Vermiform appendix (tissue), 1 donor: ENCODE data around the gene PIWIL4.

DNA sequence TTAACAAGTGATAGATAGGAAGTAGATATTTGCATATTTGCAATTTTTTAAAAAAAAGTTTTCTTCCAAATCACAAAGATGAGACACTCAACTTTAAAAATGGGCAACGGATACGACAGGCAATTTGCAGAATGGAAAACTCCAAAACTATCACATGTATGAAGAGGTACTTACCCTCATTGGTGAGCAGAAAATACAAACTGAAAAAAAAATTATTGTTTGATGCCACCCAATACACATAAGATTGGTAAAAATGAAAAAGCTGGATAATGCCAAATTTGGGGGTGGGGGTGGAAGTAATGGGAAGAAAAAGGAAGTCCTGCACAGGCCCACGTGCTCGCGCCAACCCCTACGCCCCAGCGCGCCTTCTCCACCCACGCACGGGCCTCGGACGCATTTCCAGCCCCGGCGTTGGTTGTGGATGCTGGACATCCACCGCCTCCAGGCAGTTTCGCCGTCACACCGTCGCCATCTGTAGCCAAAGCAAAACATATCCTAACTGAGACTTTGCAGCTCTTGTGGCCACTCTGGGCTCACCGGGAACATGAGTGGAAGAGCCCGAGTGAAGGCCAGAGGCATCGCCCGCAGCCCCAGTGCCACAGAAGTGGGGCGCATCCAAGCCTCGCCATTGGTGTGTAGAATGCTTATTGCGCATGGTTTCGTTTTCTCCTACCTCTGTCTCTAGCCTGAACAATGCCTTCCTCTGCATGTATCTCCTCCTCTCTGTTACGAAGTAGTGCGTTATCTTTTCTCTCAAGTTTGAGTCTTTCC lies at the start of gene PIWIL4:
PIWIL4 (plus strand) TSS at position 394 of the 771 bp plus-strand sequence.
- PRO-cap = no peak

DNA sequence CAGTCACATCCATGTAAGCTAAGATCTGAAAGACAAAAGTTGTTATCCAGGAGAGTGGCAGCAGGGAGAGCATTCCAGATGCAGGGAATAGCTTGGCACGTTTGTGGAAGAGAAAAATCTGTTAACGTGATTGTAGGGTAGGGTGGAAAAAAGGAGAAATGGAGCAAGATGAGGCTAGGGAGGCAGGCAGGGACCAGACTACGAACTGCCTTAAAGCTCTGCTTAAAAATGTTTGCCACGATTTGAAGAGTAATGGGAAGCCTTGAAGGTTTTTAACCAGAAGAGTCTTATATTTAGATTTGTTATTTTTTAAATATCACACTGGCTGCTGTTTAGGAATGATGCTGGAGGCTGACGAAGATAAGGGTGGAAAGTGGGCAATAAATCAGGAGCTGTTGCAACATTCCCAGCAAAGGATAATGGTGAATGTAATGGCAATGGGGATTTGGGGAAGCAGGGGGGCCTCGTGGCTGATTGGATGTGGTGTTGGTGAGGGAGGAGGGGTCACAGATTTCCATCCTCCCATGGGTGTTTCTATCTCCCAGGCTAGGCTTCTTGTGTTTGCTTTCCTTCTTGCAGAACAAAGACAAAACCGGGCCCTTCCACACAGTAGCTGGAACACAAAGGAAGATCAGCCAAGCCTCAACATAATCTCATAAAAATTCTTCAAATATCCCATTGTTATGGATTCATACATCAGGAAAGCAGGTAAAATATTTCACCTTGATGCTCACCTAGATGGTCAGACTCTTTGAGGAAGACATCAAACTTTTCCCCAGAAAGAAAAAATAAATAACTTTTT lies 80.7 kb downstream of the PIWIL4 start:
- PRO-cap = no peak

- PRO-cap = no peak
Observed at GRCh38 chr11:94706274-94706665, 61.9 kb upstream of the AMOTL1 start.

DNA sequence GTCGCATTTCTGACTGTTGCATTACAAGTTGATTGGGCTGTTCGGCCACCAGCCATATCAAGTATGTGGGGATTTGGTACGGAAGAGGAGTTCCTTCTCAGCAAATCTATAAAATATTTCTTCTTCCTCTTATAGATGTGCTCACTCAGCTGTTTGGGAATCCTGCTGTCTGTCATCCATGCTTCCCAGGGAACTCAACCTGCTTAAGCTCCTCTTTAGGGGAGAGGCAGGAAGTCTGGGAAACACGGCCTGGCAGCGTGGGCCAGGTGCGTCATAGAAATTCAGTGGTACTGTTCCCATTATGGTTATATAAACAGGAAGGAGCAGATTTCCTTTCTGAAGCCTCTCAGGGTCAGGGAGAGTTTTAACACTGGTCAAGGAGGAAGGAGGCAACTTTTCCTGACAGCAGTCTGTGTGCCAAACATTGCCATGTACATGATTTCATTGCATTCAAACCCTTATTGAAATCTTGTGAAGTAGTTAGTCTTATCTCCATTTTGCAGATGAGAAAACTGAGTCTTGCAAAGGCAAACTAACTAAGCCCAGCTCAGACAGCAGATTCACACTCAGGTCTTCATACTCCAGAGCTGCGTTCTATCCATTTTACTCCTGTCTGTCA lies 35.5 kb upstream of the AMOTL1 start:
- PRO-cap = unidirectional peak, minus-strand start at position 196 of the sequence

- PRO-cap = no peak
Observed at GRCh38 chr11:94733681-94734229, 34.4 kb upstream of the AMOTL1 start.

- PRO-cap = no peak
Observed at GRCh38 chr11:94814162-94814766, 46.1 kb downstream of the AMOTL1 start.

- PRO-cap = no peak
Observed at GRCh38 chr11:94821432-94821932, 53.3 kb downstream of the AMOTL1 start.

DNA sequence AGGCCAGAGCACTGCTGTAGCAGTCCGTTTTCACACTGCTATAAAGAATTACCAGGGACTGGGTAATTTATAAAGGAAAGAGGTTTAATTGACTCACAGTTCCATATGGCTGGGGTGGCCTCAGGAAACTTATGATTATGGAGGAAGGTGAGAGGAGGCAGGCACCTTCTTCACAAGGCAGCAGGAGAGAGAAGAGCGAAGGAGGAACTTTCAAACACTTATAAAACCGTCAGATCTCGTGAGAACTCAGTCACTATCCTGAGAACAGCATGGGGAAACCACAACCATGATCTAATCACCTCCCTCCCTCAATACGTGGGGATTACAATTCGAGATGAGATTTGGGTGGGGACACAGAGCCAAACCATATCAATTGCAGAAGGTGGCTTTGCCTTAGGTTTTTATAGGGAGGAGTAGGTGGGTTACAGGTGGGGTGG lies 48.0 kb downstream of the CWC15 start:
- PRO-cap = no peak

- PRO-cap = no peak
Observed at GRCh38 chr11:95037744-95038065, 12.6 kb downstream of the KDM4E start.

GRCh38 chr11:95078691-95079108 lies 10.9 kb upstream of the ENDOD1 start:
- PRO-cap = no peak

DNA sequence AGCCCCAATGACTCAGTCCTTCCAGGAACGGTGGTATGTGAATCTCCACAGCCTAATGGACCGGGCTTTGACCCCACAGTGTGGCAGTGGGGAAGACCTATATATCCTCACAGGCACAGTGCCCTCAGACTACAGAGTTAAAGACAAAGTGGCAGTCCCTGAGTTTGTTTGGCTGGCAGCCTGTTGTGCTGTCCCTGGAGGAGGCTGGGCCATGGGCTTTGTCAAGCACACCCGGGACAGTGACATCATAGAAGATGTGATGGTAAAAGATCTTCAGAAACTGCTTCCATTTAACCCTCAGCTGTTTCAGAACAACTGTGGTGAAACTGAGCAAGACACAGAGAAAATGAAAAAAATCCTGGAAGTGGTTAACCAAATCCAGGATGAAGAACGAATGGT lies 38.9 kb downstream of the ENDOD1 start:
- PRO-cap = no peak

DNA sequence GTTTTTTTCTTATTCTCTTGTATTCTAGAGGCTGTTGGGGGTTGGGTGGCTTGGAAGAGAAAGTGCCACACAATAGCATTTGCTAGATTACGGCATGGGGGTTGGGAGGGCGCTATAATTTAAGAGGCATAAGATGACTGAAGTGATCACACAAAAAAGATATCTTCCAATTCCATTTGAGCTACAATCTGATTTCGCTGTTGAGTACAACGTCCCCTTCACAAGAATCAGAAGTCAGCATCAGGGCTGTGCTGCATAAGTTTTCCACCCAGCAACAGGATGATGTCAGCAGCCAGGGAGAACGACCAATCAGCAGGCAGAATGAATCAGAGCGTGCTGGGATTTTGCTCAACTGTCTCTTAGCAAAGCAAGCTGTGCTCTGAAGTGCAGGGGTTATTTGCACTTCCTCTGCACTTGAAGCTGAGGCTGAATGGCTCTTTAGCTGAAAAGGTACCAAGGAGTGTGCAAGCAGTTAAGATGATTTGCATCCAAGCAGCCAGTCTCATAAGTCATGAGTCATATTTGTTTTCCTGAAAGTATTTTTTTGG lies 23.2 kb upstream of the SESN3 start:
- PRO-cap = bidirectional peak, plus-strand start at position 393 of the sequence, minus-strand start at position 229 of the sequence

- PRO-cap = no peak
Observed at GRCh38 chr11:95680456-95681082, 109.0 kb downstream of the FAM76B start.

DNA sequence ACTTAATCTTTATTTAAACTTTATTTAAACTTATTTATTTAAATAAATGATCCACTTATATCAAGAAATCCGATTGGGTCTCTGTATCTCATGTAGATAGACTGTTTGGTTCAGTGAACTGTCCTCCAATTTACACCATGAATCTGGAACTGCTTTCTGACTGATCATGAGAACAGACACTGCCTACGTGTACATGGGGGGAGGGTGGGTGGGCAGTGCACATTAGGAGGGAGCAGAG lies 92.1 kb upstream of the MTMR2 start:
- PRO-cap = no peak

DNA sequence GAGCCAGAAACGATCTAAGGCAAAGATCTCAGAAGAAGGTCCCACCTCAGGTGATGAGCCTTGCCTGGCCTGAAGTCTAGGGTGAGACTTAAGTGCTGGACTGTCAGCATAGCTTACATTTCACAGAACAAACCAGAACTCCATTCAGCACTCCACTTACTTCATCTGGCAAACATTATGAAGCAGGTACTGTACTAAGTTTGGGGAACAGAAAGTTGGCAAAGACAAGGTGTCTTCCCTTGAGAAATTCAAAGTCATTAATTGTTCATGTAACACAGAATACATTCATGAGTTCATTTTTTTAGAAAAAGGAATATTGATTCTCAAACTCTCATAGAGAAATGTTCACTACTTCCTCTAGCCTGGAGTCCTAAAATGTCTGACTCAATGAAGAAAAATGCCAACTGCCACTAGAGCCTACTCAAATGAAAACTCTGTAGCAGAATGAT lies 129.0 kb upstream of the MTMR2 start:
- PRO-cap = no peak

DNA sequence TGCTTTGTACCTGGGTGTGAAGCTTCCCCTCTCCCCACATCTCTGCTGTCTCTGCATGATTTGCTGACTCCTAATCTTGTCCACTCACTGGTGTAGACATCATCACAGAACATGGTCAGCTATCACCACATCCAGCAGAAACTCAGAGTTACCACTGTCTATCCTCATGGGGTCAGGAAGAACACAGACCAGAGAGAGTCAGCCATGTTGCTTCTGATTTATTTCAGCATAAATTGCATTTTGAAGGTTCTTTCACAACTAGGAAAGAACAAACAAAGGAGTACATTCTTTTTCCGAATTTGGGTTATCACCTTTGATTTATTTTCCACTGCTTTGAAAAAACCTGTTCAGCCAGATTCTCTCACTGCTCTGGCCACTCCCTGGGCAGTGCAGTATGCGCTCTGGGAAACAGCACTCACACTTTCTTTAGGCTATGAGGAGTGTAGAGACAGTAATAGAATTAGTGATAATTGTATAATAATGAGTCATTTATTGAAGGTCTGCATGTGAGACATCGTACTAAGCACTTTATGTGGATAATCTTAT lies 172.0 kb upstream of the MTMR2 start:
- PRO-cap = no peak

- PRO-cap = no peak
Observed at GRCh38 chr11:96218114-96218589, 124.8 kb downstream of the MAML2 start.

DNA sequence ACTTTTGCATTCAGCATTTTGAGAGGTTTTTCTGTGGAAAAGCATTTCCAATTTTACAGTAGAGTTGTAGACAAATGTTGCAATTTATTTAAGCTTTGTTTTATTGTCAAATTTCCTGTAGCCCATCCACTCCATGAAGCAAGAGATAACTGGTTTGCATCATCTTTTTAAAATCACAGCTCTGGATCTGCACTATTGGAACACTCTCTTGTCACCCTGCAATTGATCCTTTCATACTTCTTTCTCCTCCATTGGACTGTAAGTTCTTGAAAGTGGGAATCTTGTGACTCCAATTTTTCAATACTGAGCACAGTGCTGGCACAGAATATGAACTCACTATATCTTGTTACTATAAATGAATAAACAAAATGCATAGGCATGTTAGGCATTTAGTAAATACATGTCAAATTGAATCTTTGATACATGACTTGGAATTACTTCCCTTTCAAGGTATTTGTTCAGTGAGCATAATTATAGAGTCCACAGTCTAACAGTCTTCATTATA lies 85.9 kb downstream of the MAML2 start:
- PRO-cap = no peak

GRCh38 chr11:96258620-96259186 lies 84.3 kb downstream of the MAML2 start:
- PRO-cap = no peak

DNA sequence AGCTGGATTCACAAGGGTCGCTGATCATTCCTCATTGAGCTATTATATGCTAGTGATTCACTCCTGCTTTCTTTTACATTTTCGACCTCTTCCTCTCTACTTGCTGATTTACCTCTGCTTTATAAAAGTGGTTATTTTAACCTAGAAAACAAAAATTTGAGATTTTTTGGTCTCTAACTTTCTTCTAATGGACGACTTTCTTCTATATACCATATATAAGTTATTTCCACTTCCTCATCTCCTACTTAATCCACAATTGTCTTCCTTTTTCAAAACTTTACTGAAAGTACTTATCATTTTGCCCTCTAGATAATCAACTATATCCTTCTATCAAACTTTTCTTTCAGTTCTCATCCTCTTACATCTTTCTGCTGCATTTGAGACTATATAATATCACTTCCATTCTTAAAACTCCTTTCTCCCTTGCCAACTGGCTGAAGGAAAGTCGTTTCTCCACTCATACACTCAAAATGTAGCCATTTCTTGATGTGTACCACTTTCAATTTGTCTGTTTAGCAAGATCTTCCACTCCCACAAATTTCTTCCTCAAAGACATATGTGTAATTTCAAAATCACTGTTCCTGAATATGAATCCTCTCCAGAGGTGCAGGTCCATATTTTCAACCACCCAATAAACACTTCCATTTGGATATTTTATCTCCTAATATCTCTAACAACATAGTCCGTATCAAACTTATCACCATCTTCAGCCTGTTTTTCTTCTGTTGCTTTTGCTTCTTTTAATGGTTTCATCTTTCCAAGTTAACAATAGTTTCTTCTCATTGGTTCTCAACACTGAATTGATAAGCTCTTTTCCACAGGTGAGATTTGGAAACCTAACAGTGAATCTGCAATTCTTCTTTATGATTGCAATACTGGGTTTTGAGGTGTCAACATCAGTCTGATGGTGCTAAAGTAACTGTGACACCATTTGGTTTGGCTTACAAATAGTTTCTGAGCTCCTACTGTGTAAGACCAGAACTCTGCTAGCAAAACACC lies 59.0 kb downstream of the MAML2 start:
- PRO-cap = no peak